Measurements from ENCODE around the genes ADGRL3, TECRL and EPHA5.

- RRBS, result no CpG with 5 or more reads among the region's 7 CpGs
Measured at GRCh38 chr4:57081209-57082183, 28.7 kb downstream of the IGFBP7 start.

DNA sequence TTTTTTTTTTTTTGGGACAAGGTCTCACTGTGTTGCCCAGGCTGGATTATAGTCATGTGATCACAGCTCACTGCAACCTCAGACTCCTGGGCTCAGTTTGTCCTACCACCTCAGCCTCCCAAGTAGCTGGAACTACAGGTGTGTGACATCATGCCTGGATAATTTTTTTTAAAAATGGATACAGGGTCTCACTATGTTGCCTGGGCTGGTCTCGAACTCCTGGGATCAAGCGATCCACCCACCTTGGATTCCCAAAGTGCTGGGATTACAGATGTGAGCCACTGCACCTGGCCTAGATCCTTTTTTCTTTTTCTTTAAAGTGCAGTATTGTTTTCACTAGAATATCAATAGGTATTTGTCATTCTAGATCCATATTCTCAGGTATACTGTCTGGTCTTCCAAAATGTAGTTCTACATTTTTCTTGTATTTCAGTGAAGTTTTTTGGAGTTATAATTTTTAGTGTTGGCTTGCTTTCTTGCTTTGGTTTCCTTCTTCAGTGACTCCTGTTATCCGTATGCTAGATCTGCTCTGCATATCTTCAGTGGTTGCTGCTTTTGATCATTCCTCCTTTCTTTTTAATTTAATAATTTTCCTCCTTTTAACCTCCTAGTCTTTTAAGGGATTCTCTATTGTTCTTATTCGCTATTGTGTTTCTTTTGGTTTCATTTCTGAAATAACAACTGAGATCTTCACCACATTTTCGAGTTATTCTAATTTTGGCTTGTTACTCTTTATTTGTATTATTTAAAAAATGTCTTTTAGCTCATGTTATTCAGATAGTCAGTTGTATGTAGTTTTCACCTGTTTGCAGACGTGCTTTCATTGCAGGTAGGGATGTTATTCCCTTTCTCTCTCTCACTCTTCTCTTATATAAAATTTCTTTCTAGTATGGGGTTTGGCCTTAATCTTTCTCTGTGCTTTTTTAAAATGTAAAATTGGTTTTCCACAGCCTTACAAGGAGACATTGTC is 25.1 kb downstream of the IGFBP7 start:
- RRBS, result no CpG with 5 or more reads among the region's 6 CpGs

DNA sequence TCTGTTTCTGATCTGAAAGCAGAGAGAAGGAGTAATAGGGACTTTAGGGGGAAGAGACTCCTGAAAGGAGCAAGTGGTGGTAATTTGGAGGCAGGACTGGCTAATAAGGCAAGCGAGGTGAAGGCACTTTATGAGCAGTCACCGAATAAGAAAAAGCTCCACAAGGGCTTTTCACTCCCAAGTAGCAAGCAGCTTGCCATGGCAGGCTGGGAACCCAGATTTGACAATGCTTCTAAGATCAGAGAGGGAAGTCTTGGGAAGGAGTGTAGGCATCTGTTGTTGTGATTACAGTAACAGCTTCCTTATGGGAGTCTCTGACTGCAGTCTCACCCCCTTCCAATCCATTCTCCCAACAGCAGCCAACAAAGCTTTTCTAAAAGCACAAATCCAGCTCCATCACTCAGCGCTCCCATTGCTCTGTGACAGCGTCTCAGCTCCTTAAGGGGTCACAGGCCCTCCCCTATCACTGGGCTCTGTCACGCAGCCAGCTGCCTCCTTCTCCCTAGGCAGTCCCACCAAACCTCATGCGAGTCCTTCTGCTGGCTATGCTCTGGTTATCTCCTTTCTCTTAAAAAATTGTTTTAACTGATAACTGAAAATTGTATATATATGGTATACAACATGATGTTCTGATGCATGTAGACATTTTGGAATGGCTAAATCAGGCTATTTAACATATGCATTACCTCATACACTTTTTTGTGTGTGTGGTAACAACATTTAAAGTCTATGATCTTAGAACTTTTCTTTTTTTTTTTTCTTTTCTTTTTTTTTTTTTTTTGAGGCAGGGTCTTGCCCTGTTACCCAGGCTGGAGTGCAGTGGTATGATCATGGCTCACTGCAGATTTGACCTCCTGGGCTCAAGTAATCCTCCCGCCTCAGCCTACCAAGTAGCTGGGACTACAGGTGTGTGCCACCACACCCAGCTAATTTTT is 7.0 kb downstream of the IGFBP7 start:
- RRBS, result no CpG with 5 or more reads among the region's 7 CpGs

GRCh38 chr4:60564933-60565265 is 635.2 kb upstream of the ADGRL3 start:
- RRBS, result no CpG with 5 or more reads among the region's 2 CpGs

DNA sequence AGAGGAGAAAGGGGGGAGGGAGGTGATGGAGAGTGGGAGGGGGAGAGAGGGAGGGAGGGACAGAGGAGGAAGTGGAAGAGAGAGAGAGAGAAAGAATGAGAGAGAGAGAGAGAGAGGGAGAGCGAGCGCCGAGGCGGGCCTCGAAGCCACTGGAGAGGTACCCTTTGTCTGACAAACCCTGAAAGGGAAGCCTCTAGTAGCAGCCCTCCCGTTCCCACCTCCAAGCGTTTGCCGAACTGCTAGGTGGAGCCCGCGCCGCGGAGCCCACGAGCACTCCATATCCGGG is 226 bp upstream of the ADGRL3 start:
- RRBS, result no CpG with 5 or more reads among the region's 14 CpGs

DNA sequence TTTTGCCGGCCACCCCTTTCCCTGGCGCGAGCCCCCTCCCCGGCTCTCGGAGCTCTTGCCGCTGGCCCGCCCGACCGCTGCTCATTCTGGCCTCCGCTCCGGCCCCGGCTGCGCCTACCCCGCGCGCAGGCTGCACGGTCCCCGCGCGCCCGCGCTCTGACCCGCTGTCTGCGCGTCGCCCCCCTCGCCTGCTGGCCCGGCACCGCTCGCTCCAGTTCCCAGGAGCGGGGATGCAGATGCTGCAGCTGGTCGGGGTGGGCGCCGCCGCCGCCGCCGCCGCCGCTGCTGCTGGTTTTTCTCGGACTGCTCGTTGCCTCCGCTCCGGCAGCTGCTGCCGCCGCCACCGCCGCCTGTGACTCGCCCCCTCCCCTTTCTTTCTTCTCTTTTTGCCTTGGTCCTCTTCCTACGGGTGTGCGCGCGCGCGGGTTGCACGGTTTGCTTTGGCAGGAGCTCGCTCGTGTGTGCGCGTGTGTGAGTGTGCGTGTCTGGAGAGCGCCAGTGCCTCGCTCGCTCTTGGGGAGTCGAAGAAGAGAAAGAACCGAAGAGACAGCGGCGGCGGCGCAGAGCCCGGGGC is at the start of gene ADGRL3:
ADGRL3 (plus strand) TSS at position 84 of the 574 bp plus-strand sequence.
- RRBS, result 2% methylated on average over 20 of the region's 71 CpGs

DNA sequence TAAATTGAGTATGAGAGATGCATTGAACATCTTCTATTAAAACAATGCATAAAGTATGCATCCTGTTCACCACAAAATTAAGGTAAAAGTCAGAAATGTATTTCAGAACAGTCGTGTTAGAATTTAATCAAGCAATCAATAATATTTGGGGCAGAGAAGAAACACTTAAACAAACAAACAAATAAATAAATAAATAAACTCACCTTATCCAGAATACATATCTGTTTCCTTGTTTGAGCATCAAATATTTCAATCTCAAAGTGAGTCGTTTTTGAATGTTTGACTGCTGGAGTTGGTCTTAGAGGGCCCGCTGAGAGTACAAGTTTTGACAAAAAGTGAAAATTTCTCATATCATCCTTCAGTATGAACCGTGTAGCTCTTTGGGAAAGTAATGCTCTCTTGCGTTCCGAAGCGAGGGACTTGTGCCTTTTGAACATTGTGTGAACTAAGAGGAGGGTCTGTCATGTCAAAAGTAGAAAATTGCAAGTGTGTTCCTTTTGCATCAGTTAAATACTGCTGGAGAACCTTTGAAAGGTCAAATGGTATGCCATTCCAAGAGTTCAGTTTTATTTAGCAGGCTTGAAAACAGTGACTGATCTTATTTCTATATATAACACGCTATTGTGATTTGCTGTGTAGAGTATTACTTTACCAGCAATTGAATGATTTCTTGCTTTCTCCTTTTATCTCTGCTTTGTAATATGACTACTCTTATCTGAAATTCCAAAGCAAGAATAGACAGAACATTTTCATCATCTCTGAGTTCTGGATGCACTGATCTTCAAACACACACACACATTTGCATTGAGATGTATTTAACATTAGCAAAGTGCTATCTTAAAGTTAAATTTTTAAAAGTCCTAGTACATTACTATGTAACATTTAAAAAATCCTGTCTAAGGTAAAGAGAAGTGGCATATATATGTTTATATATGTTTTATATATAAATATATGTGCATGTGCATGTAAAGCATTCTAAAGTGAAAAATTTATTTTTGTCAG is at the start of gene TECRL:
TECRL (minus strand) TSS at position 536 of the 1,002 bp plus-strand sequence.
- RRBS, result no CpG with 5 or more reads among the region's 8 CpGs

- RRBS, result no CpG with 5 or more reads among the region's 1 CpG
Measured at GRCh38 chr4:64484575-64484901, 75.3 kb upstream of the TECRL start.

GRCh38 chr4:65024230-65024573 is 615.0 kb upstream of the TECRL start:
- RRBS, result no CpG with 5 or more reads among the region's 2 CpGs

GRCh38 chr4:65333104-65333545 is 337.2 kb downstream of the EPHA5 start:
- RRBS, result no CpG with 5 or more reads among the region's 2 CpGs

- RRBS, result no CpG with 5 or more reads among the region's 54 CpGs
Measured at GRCh38 chr4:65670192-65671083, at the start of gene EPHA5. Gene EPHA5, minus strand, starts transcription at chr4:65670489.

DNA sequence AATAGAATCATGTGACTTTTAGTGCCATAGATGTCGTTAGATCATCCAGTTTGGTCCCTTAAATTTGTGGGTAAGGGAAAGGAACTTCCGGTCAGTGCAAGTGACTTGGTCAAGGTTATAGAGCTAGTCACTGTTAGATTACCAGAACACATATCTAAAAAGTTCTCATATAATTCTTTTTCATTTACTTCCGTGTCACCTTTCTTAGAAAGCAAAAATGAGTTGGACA is 592 bp upstream of the UBA6 start:
- RRBS, result no CpG with 5 or more reads among the region's 3 CpGs

DNA sequence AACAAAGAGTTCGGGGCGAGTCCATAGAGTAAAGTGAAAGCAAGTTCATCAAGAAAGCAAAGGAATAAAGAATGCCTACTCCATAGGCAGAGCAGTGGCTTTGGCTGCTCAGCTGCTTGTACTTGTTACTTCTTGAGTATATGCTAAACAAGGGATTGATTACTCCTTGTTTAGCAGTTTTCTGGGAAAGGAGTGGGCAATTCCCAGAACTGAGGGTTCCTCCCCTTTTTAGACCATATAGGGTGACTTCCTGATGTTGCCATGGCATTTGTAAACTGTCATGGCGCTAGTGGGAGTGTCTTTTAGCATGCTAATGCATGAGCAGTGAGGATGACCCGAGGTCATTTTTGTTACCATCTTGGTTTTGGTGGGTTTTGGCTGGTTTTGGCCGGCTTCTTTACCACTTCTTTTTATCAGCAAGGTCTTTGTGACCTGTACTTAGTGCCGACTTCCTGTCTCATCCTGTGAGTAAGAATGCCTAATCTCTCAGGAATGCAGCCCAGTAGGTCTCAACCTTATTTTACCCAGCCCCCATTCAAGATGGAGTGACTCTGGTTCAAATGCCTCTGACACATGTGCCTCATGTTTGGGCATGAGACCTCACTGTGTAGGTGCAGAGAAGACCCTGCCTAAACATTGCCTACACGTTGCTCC is 20.9 kb upstream of the UBA6 start:
- RRBS, result no CpG with 5 or more reads among the region's 7 CpGs

GRCh38 chr4:68322495-68322934 is 27.4 kb downstream of the YTHDC1 start:
- RRBS, result no CpG with 5 or more reads among the region's 11 CpGs

GRCh38 chr4:68328098-68328710 is 21.7 kb downstream of the YTHDC1 start:
- RRBS, result no CpG with 5 or more reads among the region's 2 CpGs

GRCh38 chr4:69051023-69051682 is 45.1 kb upstream of the UGT2B7 start:
- RRBS, result no CpG with 5 or more reads among the region's 11 CpGs

DNA sequence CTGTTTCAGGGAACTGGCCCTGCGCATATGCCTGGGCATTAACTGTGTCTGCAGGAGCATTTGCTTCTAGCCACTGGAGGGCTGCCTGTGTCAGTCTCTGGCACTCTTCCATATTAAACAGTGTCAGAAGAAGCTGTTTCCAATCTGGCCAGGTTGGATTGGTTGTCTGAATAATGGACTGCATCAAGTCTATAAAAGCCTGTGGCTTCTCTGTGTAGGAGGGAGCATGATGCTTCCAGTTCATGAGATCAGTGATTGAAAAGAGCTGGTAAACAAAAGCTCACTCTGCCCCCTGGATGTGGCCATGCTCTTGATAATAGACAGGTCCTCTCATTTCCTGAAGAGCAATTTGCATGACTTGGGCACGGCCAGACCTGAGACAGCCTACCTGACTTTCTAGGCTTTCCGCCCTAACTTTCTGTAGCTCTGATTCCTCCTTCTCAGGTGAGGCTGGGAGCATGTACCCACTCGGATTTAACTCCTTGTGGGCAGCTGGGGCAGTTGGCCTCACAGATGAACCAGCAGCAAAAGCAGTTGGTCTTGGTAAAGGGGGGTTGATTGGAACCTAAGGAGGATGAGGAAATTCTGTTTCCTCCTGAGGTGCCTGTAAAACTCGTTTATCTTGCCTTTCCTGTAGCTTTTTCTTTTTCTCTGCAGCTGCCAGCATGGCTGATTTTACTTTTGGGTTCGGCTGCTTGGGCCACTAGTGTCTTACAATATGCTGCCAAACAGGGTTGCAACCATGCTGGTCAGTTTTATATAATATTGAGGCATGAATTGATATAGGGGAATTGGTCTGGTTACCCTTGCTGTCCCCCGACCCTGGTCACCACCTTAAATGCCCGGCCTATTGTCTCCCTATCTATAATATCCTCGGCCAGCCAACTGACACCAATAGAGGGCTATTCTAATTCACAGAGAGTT is 29.1 kb downstream of the SULT1E1 start:
- RRBS, result no CpG with 5 or more reads among the region's 9 CpGs

DNA sequence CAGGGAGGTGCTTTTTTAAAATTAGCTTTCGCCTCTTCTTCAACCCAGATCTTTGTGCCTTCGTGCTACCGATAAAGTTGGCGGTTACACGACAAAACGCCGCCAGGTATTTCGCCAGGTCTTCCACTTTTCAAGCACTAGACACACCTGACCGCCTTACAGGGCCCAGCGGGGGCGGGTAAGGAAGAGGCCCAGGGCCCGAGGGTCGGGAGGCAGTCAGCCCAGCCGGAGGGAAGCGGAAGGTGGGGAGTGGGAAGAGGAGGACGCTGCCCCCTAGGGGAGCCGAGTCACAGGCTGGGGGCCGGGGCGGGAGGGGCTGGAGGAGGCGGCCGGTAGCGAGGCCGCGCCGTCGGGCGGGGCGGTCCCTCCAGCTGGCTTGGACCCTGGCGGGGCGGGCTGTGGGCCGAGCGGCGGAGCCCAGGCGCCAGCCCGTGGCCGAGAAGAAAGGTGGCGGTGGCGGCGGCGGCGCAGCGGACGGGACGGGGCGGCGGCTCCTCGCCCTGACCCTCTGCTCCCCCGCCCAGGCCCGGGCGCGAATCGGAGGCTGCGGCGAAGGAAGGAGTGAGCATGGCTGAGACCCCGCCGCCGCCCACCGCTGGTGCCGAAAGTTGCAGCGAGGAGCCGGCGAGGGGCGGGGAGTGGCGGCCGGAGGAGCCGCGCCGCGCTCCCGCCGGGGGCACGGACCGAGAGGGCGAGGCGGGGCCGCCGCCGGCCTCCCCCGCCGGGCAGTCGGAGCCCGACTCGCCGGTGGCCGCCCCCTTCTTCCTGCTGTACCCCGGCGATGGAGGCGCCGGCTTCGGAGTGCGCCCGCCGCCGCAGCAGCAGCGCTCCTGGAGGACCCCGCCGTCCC is 16.3 kb downstream of the UTP3 start:
- RRBS, result 1% methylated on average over 31 of the region's 97 CpGs

- RRBS, result no CpG with 5 or more reads among the region's 12 CpGs
Measured at GRCh38 chr4:70712609-70713687, 8.8 kb upstream of the RUFY3 start.

GRCh38 chr4:70775089-70775528 is 53.3 kb downstream of the RUFY3 start:
- RRBS, result no CpG with 5 or more reads among the region's 4 CpGs

Measured in AG10803 (cell line).